AG09309 (cell line): ENCODE measurements around the gene HSPA9.

- RRBS = no CpG with 5 or more reads among the region's 2 CpGs
These were observed 446.3 kb upstream of the TRPC7 start for GRCh38 chr5:136811674-136812033.

GRCh38 chr5:137391525-137392410, 107.4 kb downstream of the SPOCK1 start:
- RRBS = no CpG with 5 or more reads among the region's 7 CpGs

DNA sequence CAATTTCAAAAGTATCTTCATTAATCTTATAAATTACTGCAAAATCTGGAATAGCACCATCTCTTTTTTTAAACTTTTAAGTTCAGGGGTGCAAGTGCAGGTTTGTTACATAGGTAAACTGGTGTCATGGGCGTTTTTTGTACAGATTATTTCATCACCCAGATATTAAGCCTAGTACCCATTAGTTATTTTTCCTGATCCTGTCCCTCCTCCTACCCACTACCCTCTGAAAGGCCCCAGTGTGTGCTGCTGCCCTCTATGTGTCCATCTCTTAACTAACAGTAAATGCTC, 46.4 kb upstream of the HNRNPA0 start:
- RRBS = no CpG with 5 or more reads among the region's 1 CpG

DNA sequence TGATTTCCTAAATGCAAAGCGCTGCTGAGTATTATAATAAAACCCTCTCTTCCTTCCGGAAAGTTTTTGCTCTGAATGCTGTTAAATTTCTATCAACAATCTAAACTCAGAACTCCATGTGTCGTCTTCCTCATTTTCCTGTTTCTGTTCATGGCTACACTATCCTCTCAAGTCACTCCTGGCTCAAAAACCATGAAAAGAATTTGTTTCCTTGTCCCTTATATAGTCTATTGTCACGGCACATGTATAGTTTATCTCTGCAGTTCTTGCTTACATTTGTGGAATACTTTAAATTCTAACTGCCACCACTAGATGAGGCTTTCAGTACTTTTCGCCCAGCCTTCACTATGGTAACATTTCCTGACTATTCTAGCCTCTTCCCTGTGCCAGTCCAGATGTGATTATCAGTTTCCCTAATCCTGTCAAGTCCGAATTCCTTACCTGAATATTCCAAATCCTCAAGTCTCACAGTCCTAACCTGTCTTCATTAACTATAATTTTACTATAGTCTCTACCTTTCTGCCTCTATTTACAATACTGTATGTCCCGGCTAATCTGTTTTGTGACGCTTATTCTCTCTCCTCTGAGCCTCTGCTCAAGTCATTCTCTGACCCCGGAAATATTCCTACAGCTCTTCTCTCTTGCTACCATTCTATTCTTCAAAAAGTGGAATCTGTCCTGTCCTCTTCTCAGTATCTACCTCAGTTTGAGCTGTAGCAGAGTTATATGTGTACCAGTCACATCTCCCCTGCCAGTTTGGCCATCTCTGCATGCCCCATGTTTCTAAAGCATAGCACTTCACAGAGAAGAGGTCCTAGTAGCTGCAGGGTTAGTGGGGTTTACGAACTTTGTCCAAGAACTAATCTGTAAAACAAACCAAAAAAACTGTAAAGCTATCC, 34.8 kb downstream of the PKD2L2 start:
- RRBS = no CpG with 5 or more reads among the region's 10 CpGs

DNA sequence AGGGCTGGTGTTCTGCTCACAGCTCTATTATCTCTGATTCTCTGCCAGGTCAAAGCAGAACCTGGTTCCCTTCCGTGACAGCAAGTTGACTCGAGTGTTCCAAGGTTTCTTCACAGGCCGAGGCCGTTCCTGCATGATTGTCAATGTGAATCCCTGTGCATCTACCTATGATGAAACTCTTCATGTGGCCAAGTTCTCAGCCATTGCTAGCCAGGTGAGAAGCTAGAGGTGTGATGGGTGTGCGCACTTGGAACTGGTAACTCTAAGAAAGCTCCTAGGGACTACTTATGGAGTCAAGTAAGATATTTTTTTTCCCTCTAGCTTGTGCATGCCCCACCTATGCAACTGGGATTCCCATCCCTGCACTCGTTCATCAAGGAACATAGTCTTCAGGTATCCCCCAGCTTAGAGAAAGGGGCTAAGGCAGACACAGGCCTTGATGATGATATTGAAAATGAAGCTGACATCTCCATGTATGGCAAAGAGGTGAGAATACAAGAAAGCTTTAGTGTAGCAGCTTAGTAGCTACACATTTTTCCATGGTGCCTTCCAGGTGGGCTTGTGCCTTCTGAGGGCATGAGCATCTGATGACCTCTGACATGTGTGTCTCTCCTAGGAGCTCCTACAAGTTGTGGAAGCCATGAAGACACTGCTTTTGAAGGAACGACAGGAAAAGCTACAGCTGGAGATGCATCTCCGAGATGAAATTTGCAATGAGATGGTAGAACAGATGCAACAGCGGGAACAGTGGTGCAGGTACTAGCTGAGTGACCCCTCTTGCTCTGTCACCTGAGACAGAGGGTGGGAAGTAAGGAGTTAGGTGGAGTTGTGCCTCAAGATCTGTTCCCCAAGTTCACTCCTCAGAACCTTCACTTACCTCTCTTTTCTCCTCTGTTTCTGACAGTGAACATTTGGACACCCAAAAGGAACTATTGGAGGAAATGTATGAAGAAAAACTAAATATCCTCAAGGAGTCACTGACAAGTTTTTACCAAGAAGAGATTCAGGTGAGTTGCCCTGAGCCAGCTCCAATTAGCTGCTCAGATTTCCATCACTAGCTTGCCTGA, 5.6 kb downstream of the KIF20A start:
- RRBS = no CpG with 5 or more reads among the region's 9 CpGs

- RRBS = no CpG with 5 or more reads among the region's 2 CpGs
These were observed 2.0 kb upstream of the GFRA3 start for GRCh38 chr5:138276303-138276852.

DNA sequence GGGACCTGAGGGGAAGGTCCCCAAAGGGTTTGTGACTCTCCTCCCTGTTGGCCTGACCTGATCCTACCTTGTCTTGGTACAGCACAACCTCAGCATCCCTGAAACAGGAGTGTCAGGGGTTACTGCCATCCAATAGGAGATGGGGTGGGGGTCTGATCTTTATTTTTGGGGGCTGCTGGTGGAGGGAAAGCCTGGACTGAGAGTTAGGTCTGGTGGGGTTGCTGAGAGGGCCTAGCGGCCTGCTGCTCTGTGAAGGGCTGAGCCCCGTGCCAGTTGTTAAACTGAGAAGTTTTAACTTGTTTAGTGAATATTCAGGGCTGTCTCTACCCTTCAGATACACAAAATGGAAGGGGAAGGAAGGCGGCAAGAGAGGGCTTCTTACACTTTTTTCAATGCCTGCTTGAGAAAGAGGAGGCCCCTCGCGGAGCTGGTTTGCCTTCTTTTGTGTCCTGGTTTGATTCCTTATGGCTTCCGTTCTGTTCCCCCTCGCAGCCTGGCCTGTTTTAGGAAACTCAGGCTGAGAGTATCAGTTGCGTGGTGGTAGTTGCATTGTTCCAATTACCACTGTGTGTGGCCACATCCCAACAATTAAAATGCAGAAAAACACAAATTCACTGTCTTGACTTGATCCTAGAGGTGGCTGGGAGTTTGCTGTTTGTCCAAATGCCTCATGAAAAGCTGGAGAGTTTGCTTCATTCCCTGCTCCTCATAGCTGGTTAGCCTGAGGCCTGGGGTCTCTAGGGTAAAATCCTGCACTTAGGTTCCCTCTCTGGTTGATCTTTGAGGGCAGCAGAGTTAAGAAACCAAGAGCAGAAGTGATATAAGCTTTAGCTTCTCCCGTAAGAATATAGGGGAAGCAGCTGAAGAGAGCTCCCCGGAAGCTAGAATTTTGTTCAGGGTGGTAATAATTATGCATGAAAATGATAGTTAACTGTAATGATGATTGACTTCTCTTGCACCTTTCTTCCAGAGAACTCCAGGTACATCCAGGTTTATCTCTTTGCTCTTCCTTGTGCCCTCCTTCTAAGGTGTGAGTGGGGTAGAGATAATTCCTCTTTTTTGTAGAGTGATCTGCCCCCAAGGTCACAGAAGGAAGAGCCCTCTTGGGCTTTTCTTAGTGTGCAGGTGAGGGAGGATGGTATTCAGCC, 1.2 kb downstream of the FAM53C start:
- RRBS = no CpG with 5 or more reads among the region's 10 CpGs

DNA sequence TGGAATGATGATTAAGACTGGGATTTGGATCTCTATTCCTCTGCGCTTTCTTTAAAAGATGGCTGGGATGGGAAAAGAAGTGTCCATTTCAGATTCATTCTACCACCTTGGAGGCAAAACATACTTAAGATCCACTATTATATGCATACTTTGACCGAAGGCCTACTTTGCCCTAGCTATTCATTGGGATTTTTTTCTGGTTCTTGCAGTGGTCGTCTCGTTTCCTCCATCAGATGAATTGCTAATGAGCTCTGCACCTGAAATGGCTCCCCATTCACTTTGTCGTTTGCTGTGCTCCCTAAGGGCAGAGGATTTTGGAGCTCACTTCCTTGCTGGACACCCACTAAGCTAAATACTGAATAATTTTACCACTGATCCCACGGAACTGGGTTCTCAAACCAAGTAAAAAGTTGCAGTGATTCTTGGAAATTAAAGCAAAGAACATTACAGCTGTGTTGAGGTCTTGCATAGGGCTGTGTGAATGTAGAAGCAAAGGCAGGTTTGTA, 1.9 kb downstream of the KDM3B start:
- RRBS = no CpG with 5 or more reads among the region's 6 CpGs

GRCh38 chr5:138458940-138459716, 6.2 kb upstream of the EGR1 start:
- RRBS = no CpG with 5 or more reads among the region's 17 CpGs

DNA sequence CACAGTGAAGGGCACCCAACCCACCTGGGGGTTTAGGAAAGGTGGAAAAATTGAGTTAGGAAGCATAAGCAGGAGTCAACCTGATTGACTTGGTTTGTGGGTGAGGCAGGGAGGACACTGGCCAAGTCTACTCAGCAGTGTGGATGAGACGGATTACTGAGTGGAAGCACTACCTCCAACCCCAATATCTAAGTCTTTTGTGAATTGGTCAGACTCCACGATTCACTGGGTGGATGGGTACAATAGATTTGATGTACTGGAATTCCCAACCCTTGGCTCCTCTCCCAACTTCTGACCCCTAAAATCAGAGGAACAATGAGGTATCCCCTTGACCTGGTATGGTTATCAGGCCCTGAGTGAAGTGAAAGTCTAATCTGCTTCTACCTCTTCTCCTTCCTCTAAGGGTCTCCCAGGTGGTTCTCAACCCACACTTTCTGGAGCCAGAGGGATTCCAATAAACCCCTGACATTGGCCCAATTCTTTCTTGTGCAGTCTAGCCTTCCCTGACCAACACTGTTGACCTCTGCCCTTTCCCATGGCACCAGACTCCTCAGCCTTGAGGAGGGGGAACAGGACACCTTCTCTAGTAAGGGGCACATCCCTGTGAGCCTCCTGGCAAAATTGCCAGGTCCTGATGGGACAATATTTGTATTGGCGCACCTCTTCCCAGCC, 5.3 kb downstream of the EGR1 start:
- RRBS = no CpG with 5 or more reads among the region's 3 CpGs

DNA sequence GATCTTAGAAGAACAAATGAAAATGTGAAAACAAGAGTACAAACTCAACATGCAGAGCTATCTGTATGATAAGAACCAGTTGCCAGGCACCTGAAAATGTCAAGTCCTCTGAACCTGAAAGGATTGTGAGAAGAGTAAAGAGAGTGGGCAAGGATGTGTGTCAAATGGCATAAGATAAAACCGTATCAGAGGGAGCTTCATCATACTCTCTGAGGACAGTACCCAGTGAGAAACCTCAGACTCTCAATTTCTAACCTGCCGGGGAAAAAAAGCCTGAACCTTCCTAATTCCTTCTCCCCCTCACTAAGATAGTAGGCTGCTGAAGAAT, 6.8 kb downstream of the ETF1 start:
- RRBS = no CpG with 5 or more reads among the region's 2 CpGs

DNA sequence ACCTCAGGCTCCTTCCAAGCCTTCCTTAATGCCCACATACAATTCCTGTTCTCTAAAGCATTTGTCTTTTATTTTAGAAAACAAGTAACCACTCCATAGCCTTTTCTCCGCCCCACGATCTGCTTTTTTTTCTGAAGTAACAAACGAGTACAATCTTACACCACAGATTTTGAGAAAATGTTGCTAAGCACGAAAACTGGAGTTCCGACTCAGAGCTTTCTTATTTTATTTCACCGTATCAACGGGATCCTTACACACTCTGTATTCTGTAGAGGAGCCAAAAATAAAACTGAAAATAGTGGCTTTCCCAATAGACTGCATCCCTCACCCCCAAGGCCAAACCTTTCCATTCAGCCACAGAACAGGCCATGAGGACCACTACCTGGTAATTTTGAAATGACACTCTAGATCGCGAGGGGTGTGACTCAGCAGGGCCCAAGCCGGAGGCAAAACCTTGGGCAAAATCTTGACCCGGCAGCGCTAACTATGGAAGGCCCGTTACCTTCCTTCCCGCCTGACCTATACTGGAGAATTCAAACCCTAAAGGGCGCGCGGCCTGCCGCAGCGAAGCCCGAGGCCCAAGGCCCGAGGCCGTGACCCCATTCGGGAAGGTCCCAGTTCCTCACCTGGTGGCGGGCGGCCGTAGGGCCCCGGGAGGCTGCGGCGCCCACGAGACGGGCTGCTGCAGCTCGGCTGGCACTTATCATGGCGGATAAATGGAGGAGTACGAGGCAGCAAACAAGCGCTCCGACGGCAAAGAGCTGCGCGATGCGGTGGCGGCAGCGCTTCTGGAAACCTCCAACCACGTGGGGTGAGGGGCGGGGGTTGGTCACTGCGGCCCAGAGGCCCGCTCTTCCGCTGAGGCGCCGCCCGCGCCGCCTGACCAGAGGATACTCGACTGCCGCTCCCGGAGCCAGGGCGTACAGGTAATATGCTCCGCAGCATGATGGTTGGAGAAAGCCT, at the start of gene HSPA9:
TSS of gene HSPA9 (minus strand) at position 790 of the 963 bp plus-strand sequence.
- RRBS = 2% methylated on average over 3 of the region's 57 CpGs

DNA sequence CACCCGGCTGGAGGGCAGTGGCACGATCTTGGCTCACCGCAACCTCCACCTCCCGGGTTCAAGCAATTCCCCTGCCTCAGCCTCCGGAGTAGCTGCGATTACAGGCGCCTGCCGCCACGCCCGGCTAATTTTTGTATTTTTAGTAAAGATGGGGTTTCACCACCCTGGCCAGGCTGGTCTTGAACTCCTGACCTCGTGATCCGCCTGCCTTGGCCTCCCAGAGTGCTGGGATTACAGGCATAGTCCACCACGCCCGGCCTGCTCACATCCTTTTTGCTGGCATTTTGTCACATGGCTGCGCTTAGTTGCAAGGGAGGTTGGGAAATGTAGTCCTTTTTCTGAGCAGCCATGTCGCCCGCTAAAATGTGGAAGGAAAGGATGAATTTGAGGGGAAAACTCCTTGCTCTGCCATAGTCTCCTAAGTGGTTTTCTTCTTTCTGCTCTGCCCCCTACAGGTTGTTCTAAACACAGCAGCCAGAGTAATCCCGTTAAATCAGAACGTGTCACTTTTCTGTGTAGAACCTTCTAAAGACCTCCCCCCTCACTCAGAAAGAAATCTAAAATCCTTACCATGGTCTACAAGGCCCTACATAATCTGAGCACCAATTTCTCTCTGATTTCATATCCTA, 57.8 kb upstream of the HSPA9 start:
- RRBS = no CpG with 5 or more reads among the region's 19 CpGs

DNA sequence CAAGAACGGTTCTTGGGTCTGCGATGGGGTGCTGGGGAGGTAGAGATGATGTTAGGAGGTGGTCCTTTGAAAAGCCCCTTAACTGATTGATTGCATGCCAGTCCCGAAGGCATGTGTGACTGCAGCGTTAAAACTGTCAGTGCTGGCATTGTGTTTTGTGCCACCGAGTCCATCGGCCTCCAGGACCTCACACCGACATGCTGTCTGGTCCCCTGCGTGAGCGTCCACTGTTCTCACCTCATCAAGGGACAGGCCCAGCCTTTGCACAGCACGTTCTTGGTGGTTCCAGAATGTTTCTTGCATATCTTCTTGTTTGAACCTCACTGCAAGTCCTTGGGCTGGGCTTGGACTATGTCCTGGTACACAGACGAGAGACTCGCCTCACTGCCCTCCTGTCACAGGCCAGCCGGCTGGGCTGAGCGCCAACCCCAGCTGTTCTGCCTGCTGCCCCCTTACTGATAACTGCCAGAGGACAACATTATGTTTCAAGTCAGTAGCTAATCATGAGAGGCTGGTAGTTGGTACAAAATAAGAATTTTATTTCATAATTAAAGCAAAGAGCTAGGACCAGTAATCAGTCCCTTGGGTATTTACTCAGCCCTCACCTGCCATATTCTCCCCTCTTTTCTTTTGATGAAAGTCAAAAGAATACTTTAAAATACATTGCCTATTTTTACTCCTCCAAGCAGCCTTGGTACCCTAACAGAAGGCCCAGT, 52.8 kb upstream of the LRRTM2 start:
- RRBS = no CpG with 5 or more reads among the region's 14 CpGs

DNA sequence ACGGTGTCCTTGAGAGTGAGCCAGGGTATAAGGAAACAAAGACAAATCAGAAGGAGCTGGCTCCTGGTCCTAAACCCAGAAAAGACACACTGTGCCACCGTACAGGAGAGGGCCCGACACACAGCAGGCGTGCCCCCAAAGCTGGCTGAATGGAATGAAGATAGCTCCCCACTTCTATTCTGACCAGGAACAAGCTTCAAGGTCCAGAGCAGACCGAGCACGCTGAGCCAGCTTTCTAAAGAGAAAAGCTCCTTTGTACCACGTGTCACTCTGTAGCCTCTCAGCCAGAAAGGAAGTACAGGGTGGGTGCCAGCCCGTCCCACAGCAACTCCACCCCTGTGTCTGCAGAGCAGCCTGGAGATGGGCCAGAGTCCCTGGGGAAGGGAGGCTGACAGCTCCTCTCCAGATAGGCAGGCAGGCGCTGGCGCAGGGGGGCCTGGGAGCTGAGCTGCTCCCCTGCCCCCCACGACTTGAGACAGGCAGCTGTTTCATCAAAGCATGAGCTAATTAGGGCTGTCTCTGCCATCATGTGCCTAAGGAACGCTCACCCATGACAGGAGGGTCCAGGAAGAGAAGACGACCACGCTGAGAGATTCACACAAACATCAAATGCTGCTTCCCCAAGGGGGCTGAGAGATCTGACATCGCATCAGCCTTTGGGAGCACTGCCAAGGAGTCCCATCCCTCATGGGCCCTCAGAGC, 78.2 kb upstream of the LRRTM2 start:
- RRBS = no CpG with 5 or more reads among the region's 15 CpGs

- RRBS = no CpG with 5 or more reads among the region's 9 CpGs
These were observed 93.4 kb downstream of the SIL1 start for GRCh38 chr5:139104701-139105247.

- RRBS = no CpG with 5 or more reads among the region's 3 CpGs
These were observed 77.7 kb downstream of the SIL1 start for GRCh38 chr5:139120445-139120867.

DNA sequence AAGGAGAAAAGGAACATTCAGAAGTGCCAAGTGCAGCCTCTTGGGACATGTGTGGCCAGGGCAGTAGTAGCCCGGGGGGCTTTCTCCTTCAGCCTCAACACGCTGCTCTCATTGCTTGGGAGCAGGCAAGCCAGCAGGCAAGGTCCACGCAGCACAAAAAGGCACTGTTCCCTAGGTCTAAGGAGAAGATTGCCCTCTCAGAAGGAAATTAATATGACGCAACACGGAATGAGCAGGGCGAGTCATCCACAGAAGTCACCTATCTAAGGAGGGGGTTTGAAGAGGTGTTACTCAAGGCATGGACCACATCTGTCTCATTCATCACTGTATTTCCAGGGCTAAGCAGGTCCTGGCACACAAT, 16.1 kb downstream of the SIL1 start:
- RRBS = no CpG with 5 or more reads among the region's 6 CpGs

DNA sequence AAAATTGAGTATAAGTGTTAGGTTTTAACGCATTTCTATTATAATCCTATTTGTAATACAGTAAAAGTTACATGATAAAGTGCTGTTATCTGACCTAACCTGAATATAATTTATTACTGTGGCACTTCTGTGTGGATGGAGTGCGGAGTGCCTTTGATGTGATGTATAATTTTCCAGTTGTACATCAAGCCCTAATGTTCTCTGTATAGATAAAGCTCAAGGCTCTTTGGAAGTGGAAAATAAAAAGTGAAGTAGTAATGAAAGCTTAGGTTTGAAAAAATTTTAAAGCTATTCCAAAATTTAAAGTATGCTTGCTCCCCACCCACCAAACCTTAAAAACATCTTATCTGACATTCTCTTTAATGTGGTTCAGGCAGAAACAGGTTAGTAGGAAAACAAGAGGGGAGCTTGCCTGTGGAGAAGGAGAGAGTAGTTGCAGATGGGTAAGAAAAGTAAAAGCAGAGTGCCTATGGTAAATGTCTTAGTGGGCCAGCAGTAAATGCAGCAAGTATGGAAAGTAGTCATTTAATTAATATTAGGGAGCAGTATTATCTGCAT, 4.1 kb downstream of the MATR3 start:
- RRBS = no CpG with 5 or more reads among the region's 2 CpGs

DNA sequence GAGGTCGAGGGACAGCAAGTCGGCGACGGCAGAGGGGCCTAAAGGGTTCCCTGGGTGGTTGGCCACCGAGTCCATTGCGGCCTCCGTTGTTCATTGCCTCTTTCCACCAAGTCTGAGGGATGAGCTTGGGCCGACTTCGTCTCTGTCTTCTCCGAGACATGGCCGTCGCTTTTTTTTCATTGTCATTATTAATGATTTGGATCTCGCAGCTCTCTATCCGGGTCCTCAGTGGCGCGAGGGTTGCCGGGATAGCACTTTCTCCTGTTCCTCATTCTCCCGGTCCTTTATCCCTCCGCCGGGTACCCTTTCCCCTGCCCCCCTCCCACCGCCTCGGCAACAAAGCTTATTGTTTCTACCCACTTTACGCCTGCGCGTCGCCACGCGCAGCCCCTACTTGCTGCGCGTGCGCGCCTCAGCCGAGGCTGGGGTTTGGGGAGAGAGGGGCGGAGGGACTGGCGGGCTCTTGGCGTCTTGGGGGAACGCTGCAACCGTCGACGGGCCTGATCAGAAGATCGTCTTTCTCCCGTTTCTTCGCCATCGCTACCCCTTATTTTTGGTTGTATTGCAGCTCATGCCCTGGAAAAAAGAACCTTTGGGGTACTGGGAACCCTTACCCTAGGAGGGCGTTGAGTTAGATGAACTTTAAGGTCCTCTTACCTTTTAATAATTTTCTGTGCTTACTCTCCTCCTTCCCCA, 514 bp downstream of the PAIP2 start:
- RRBS = no CpG with 5 or more reads among the region's 45 CpGs